K562 (cell line): ENCODE data around the genes APCDD1 and SLC35G4.

DNA sequence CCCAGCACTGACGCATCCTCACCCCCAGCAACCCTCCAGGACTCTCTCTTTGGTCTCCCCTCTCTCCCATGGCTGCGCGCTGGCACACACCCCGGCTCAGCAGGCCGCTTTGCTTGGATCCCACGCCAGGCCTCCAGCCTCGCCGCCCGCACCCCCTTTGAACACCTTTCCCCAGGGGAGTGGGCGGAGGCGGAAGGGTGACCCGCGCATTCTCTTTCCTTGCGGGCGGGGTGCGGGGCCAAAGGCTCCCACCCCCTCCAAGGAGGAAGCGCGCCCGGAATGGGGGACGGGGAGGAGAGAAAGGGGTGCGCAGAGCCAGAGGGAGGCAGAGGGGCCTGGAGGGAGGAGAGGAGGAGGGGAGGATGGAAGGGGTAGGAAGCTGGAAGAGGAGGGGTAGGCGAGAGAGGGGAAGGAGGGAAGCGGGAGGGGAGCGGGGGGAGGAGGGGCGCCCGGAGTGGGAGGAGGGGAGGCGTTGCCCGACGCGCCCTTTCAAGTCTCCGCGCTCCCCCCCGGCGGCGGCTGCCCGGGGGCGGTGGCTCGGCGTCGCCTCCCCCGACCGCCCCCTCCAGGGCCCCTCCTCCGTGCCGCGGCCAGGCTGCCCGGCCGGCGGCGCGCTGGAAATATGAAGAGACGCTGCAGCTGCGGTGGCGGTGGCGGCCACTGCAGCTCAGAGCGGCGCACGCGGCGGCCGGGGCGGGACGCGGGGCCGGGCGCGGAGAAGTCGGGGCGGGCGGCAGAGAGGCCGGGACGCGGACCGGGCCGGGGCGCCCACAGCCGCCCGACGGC is at the start of gene APCDD1:
Gene APCDD1, plus strand, starts transcription at position 625 of the 786 bp plus-strand sequence.
- RAMPAGE, long total RNA, result no peak
- RRBS, result 49% methylated on average over 37 of the region's 78 CpGs
PRO-cap:
- standard, result no peak
- CoPRO, capped RNA only, 2 experiments, result no peak in any of the 2 experiments
- CoPRO, capped and uncapped RNA, 2 experiments, result no peak in any of the 2 experiments
- CoPRO, uncapped RNA only, 2 experiments, result no peak in any of the 2 experiments
CAGE:
- cytosol, long polyA plus RNA, result no peak
- long polyA plus RNA, result no peak
- nucleolus, long total RNA, result no peak
- nucleus, long polyA plus RNA, result no peak

GRCh38 chr18:10577808-10578568 is 52.2 kb downstream of the NAPG start:
- RAMPAGE, long total RNA, result no peak
- RRBS, result no CpG with 5 or more reads among the region's 25 CpGs
PRO-cap:
- standard, result bidirectional peak, plus-strand start at chr18:10578257, minus-strand start at chr18:10578085
- CoPRO, capped RNA only, 2 experiments, result peak in 2 of 2 experiments; most common plus-strand start chr18:10578257 (in 2); most common minus-strand start chr18:10578064 (in 1)
- CoPRO, capped and uncapped RNA, 2 experiments, result no peak in any of the 2 experiments
- CoPRO, uncapped RNA only, 2 experiments, result no peak in any of the 2 experiments
CAGE:
- cytosol, long polyA plus RNA, result no peak
- long polyA plus RNA, result no peak
- nucleolus, long total RNA, result no peak
- nucleus, long polyA plus RNA, result no peak

GRCh38 chr18:10791176-10791847 is 265.5 kb downstream of the NAPG start:
- RAMPAGE, long total RNA, result no peak
- RRBS, result no CpG with 5 or more reads among the region's 7 CpGs
PRO-cap:
- standard, result no peak
- CoPRO, capped RNA only, 2 experiments, result no peak in any of the 2 experiments
- CoPRO, capped and uncapped RNA, 2 experiments, result no peak in any of the 2 experiments
- CoPRO, uncapped RNA only, 2 experiments, result no peak in any of the 2 experiments
CAGE:
- cytosol, long polyA plus RNA, result no peak
- long polyA plus RNA, result no peak
- nucleolus, long total RNA, result no peak
- nucleus, long polyA plus RNA, result no peak

- RAMPAGE, long total RNA, result no peak
- RRBS, result no CpG with 5 or more reads among the region's 4 CpGs
PRO-cap:
- standard, result no peak
- CoPRO, capped RNA only, 2 experiments, result no peak in any of the 2 experiments
- CoPRO, capped and uncapped RNA, 2 experiments, result no peak in any of the 2 experiments
- CoPRO, uncapped RNA only, 2 experiments, result no peak in any of the 2 experiments
CAGE:
- cytosol, long polyA plus RNA, result no peak
- long polyA plus RNA, result no peak
- nucleolus, long total RNA, result no peak
- nucleus, long polyA plus RNA, result no peak
Measured at GRCh38 chr18:11119495-11119961, 29.8 kb downstream of the PIEZO2 start.

GRCh38 chr18:11121608-11121862 is 27.8 kb downstream of the PIEZO2 start:
- RAMPAGE, long total RNA, result no peak
- RRBS, result no CpG with 5 or more reads among the region's 2 CpGs
PRO-cap:
- standard, result no peak
- CoPRO, capped RNA only, 2 experiments, result no peak in any of the 2 experiments
- CoPRO, capped and uncapped RNA, 2 experiments, result no peak in any of the 2 experiments
- CoPRO, uncapped RNA only, 2 experiments, result no peak in any of the 2 experiments
CAGE:
- cytosol, long polyA plus RNA, result no peak
- long polyA plus RNA, result no peak
- nucleolus, long total RNA, result no peak
- nucleus, long polyA plus RNA, result no peak

DNA sequence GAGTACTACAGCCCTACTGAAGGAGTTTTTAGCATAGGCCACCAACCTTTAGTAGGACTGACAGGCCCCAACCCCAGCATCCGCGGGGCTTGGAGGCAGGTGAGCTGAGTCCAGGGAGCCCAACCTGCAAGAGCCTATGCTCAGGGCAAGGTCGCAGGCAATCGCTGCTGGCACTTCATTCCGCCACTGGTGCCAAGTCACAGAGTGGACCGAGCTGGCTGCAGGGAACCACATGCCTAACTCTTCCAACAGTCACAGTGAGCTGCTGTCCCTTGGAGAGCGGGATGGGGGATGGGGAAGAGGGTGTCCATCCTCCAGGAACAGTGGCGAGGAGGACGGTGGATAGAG is 2.9 kb downstream of the PIEZO2 start:
- RAMPAGE, long total RNA, result no peak
- RRBS, result no CpG with 5 or more reads among the region's 9 CpGs
PRO-cap:
- standard, result no peak
- CoPRO, capped RNA only, 2 experiments, result no peak in any of the 2 experiments
- CoPRO, capped and uncapped RNA, 2 experiments, result no peak in any of the 2 experiments
- CoPRO, uncapped RNA only, 2 experiments, result no peak in any of the 2 experiments
CAGE:
- cytosol, long polyA plus RNA, result no peak
- long polyA plus RNA, result no peak
- nucleolus, long total RNA, result no peak
- nucleus, long polyA plus RNA, result no peak

GRCh38 chr18:11161660-11161916 is 12.2 kb upstream of the PIEZO2 start:
- RAMPAGE, long total RNA, result no peak
- RRBS, result no CpG with 5 or more reads among the region's 3 CpGs
PRO-cap:
- standard, result no peak
- CoPRO, capped RNA only, 2 experiments, result no peak in any of the 2 experiments
- CoPRO, capped and uncapped RNA, 2 experiments, result no peak in any of the 2 experiments
- CoPRO, uncapped RNA only, 2 experiments, result no peak in any of the 2 experiments
CAGE:
- cytosol, long polyA plus RNA, result no peak
- long polyA plus RNA, result no peak
- nucleolus, long total RNA, result no peak
- nucleus, long polyA plus RNA, result no peak

- RAMPAGE, long total RNA, result no peak
- RRBS, result no CpG with 5 or more reads among the region's 5 CpGs
PRO-cap:
- standard, result no peak
- CoPRO, capped RNA only, 2 experiments, result no peak in any of the 2 experiments
- CoPRO, capped and uncapped RNA, 2 experiments, result no peak in any of the 2 experiments
- CoPRO, uncapped RNA only, 2 experiments, result no peak in any of the 2 experiments
CAGE:
- cytosol, long polyA plus RNA, result no peak
- long polyA plus RNA, result no peak
- nucleolus, long total RNA, result no peak
- nucleus, long polyA plus RNA, result no peak
Measured at GRCh38 chr18:11609422-11609718, at the start of gene SLC35G4. SLC35G4 (plus strand) TSS chr18:11609596.

DNA sequence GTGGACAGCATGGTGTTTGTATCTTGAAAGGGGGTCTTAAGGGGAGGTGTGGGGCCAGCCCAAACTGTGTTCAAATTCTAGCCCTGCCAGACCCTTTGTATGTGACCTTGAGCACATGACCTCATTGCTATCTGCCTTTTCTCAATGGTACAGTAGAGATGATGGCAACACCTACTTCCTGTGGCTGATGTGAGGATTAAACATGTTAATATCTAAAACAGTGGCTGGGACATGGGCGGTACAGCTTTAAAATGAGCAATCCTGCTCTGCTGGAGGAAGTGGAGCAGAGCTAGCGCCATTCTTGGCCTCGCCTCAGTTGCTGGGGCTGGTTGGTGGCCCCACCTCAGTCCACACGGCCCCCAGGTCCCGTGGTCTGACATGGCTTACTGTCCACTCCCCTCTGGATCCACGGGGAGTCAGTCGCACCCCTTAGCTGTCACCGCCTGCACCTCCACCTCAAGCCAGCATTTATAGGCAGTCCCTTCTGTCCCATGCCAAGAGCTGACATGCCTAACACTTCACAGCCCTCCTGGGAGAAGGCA is 71.8 kb downstream of the GNAL start:
- RAMPAGE, long total RNA, result no peak
- RRBS, result no CpG with 5 or more reads among the region's 8 CpGs
PRO-cap:
- standard, result no peak
- CoPRO, capped RNA only, 2 experiments, result no peak in any of the 2 experiments
- CoPRO, capped and uncapped RNA, 2 experiments, result no peak in any of the 2 experiments
- CoPRO, uncapped RNA only, 2 experiments, result no peak in any of the 2 experiments
CAGE:
- cytosol, long polyA plus RNA, result no peak
- long polyA plus RNA, result no peak
- nucleolus, long total RNA, result no peak
- nucleus, long polyA plus RNA, result no peak

DNA sequence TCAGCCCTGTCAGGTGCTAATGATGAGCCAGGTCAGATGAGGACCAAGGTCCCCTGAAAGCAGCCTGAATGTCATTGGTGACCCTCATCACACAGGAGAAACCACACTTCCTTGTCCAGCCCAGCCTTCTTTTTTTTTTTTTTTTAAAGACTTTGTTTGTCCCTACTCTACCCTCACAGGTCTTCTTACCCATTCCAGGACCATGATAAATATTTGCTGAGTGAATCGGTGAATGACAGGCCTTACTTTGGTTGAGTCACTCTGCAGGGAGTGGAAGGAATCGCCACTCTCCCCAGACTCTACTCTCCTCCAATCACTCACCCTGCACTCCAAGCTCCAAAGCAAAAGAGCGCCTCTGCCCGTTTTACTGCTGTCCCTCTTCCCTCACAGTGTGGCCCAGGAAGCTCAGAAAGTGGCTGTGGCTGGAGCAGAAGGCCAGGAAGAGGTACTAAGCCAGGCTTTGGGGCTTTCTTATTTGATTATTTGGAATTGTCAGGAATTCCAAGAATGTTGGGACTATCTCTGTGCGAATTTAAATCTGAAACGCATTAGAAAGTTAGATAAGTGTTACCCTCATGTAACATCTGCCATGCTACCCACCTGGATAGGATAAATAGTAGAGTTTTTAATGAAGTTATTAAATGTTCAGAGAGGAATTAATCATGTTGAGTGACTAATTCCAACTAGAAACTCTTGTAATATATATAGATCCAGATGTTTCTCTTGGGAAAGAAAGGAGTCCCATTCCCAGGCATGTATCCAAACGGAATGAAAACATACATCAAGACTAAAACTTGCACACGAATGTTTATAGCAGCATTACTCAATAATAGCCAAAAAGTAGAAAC is 43.1 kb upstream of the CHMP1B start:
- RAMPAGE, long total RNA, result no peak
- RRBS, result no CpG with 5 or more reads among the region's 8 CpGs
PRO-cap:
- standard, result no peak
- CoPRO, capped RNA only, 2 experiments, result no peak in any of the 2 experiments
- CoPRO, capped and uncapped RNA, 2 experiments, result no peak in any of the 2 experiments
- CoPRO, uncapped RNA only, 2 experiments, result no peak in any of the 2 experiments
CAGE:
- cytosol, long polyA plus RNA, result no peak
- long polyA plus RNA, result no peak
- nucleolus, long total RNA, result no peak
- nucleus, long polyA plus RNA, result no peak

DNA sequence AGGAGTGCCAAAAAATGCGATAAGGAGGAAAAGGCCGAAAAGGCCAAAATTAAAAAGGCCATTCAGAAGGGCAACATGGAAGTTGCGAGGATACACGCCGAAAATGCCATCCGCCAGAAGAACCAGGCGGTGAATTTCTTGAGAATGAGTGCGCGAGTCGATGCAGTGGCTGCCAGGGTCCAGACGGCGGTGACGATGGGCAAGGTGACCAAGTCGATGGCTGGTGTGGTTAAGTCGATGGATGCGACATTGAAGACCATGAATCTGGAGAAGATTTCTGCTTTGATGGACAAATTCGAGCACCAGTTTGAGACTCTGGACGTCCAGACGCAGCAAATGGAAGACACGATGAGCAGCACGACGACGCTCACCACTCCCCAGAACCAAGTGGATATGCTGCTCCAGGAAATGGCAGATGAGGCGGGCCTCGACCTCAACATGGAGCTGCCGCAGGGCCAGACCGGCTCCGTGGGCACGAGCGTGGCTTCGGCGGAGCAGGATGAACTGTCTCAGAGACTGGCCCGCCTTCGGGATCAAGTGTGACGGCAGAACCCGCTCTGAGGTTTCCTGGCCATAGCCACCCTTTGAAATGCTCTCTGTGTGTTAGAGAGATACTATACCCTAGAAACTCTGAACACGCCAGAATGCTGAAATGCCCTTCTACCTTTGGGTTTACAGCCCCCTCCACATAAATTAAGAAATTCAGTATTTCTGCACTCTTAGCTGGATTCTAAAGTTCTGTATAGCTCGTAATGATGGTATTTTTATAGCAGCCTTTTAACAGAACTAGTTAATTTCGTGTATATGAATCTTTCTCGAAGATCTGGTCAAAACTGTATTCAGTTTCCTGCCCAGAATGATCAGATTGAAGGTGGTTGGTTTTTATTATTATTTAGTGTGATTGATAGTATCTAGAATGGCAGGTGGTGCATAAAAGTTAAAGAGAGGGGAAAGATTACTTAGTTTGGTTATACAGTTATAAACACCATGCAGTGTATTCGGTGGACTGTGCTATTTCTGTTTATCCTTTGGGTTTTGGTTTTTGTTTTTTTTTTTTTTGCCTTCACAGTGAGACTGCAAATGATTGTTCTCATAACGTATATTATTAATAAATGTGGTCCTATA is 718 bp downstream of the CHMP1B start:
- RAMPAGE, long total RNA, result no peak
- RRBS, result no CpG with 5 or more reads among the region's 42 CpGs
PRO-cap:
- standard, result bidirectional peak, plus-strand start at position 414 of the sequence, minus-strand start at position 389 of the sequence
- CoPRO, capped RNA only, 2 experiments, result peak in 1 of 2 experiments; most common plus-strand start position 414 of the sequence (in 1); most common minus-strand start position 389 of the sequence (in 1)
- CoPRO, capped and uncapped RNA, 2 experiments, result no peak in any of the 2 experiments
- CoPRO, uncapped RNA only, 2 experiments, result peak in 1 of 2 experiments; most common plus-strand start position 696 of the sequence (in 1); most common minus-strand start position 438 of the sequence (in 1)
CAGE:
- cytosol, long polyA plus RNA, result start-site peak on the plus strand centred at position 948 of the sequence, 160 bp wide, 24 and 13 reads in 2 replicates
- long polyA plus RNA, result no peak
- nucleolus, long total RNA, result no peak
- nucleus, long polyA plus RNA, result no peak

GRCh38 chr18:11852930-11853573 is 1.8 kb downstream of the CHMP1B start:
- RAMPAGE, long total RNA, result no peak
- RRBS, result no CpG with 5 or more reads among the region's 5 CpGs
PRO-cap:
- standard, result no peak
- CoPRO, capped RNA only, 2 experiments, result no peak in any of the 2 experiments
- CoPRO, capped and uncapped RNA, 2 experiments, result no peak in any of the 2 experiments
- CoPRO, uncapped RNA only, 2 experiments, result no peak in any of the 2 experiments
CAGE:
- cytosol, long polyA plus RNA, result no peak
- long polyA plus RNA, result no peak
- nucleolus, long total RNA, result no peak
- nucleus, long polyA plus RNA, result no peak

DNA sequence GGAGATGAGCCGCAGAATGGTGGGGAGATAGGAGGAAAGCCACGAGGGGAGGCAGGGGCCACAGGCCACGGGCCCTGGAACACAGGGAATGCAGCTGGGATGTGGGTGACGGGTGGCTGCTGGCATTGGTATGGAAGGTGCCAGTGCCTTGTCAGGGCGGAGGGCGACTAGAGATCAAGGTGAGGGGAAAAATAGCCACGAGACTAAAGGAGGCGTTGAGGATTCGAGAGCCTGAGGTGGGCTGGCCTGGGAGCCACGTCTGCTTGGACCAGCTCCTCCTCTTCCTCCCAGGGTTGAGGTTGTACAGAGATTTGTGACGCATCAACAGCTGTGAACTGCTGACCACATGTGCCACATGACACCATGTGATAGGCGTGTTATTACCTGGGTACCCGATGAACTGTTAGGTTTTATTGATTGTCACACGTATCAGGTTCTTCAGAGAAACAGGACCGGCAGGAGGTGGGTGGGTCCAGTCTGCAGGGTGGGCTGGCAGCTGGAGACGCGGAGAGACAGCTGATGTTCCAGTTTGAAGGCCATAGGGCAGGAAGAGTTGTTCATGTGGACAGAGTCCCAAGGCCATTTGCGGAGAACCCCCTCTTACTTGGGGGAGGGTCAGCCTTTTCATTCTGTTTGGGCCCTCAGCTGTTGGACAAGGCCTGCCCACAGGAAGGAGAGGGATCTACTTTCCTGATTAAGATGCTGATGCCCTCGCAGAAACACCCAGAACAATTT is 10.0 kb downstream of the IMPA2 start:
- RAMPAGE, long total RNA, result no peak
- RRBS, result no CpG with 5 or more reads among the region's 19 CpGs
PRO-cap:
- standard, result no peak
- CoPRO, capped RNA only, 2 experiments, result no peak in any of the 2 experiments
- CoPRO, capped and uncapped RNA, 2 experiments, result no peak in any of the 2 experiments
- CoPRO, uncapped RNA only, 2 experiments, result no peak in any of the 2 experiments
CAGE:
- cytosol, long polyA plus RNA, result no peak
- long polyA plus RNA, result no peak
- nucleolus, long total RNA, result no peak
- nucleus, long polyA plus RNA, result no peak

DNA sequence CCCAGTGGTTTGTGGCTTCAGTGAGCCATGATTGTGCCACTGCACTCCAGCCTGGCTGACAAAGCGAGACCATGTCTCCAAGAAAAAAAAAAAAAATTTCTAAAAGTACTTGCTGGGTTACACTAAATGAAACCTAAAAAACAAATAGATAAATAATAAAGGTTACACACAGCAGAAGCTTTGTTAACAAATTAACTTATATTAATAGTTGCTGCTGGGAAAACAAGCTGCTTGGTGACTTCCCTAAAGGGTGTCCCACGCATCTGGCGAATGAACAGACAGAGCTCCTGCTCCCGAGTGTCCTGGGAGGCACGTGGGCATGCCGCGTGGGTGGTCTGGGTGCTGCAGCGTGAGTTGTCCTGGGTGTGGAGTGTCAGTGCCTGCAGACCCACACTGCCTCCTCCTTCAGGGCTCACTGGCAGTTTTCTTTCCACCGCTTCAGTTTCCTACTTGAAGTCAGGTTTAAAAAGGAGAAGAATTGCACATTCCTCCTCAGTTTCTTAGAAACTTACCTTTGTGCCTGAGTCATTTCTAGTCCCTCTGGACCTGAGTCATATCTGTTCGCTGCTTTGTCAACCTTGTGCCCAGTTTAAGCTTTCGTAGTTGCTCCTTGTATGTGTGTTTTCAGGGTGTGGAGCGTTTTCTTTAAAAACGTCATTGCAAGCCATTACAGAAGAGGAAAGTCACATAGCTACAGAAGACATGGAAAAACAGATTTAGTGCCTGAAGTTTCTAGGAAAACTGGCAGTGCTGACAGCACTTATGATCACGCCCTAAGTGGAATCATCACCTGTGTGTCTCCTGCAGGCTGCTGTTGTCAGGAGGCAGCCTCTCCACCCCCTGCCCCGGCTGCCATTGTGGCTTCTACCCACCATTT is 24.3 kb downstream of the IMPA2 start:
- RAMPAGE, long total RNA, result no peak
- RRBS, result no CpG with 5 or more reads among the region's 15 CpGs
PRO-cap:
- standard, result no peak
- CoPRO, capped RNA only, 2 experiments, result no peak in any of the 2 experiments
- CoPRO, capped and uncapped RNA, 2 experiments, result no peak in any of the 2 experiments
- CoPRO, uncapped RNA only, 2 experiments, result no peak in any of the 2 experiments
CAGE:
- cytosol, long polyA plus RNA, result no peak
- long polyA plus RNA, result no peak
- nucleolus, long total RNA, result no peak
- nucleus, long polyA plus RNA, result no peak

GRCh38 chr18:12030238-12031013 is 49.1 kb downstream of the IMPA2 start:
- RAMPAGE, long total RNA, result no peak
- RRBS, result 60% methylated on average over 3 of the region's 23 CpGs
PRO-cap:
- standard, result no peak
- CoPRO, capped RNA only, 2 experiments, result no peak in any of the 2 experiments
- CoPRO, capped and uncapped RNA, 2 experiments, result no peak in any of the 2 experiments
- CoPRO, uncapped RNA only, 2 experiments, result no peak in any of the 2 experiments
CAGE:
- cytosol, long polyA plus RNA, result no peak
- long polyA plus RNA, result no peak
- nucleolus, long total RNA, result no peak
- nucleus, long polyA plus RNA, result no peak

GRCh38 chr18:12056063-12056577 is 37.5 kb upstream of the ANKRD62 start:
- RAMPAGE, long total RNA, result no peak
- RRBS, result no CpG with 5 or more reads among the region's 9 CpGs
PRO-cap:
- standard, result no peak
- CoPRO, capped RNA only, 2 experiments, result no peak in any of the 2 experiments
- CoPRO, capped and uncapped RNA, 2 experiments, result no peak in any of the 2 experiments
- CoPRO, uncapped RNA only, 2 experiments, result no peak in any of the 2 experiments
CAGE:
- cytosol, long polyA plus RNA, result no peak
- long polyA plus RNA, result no peak
- nucleolus, long total RNA, result no peak
- nucleus, long polyA plus RNA, result no peak

- RAMPAGE, long total RNA, result no peak
- RRBS, result no CpG with 5 or more reads among the region's 14 CpGs
PRO-cap:
- standard, result no peak
- CoPRO, capped RNA only, 2 experiments, result no peak in any of the 2 experiments
- CoPRO, capped and uncapped RNA, 2 experiments, result no peak in any of the 2 experiments
- CoPRO, uncapped RNA only, 2 experiments, result no peak in any of the 2 experiments
CAGE:
- cytosol, long polyA plus RNA, result no peak
- long polyA plus RNA, result no peak
- nucleolus, long total RNA, result no peak
- nucleus, long polyA plus RNA, result no peak
Measured at GRCh38 chr18:12121135-12121917, 27.7 kb downstream of the ANKRD62 start.

DNA sequence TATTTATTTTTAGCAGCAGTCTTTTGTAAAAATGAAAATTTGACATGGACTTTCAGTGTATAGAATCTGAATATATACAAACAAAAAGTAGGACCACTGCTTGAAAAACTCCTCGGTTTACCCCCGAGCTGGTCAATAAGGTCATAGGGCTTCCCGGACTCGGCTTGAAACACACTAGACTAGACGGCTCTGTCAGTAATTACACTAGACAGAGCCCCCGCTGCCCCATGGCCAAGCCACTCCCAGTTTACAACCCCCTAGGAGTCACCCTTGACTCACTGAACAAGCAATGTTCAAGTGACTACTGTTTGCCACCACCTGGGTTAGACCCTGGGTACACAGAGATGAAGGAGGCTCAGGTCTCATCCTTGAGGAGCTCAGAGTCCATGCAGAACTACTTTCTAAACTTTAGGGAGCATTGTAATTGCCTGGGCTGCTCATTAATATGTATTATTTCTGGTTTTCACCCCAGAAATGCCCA is 13.8 kb upstream of the PRELID3A start:
- RAMPAGE, long total RNA, result no peak
- RRBS, result no CpG with 5 or more reads among the region's 6 CpGs
PRO-cap:
- standard, result no peak
- CoPRO, capped RNA only, 2 experiments, result no peak in any of the 2 experiments
- CoPRO, capped and uncapped RNA, 2 experiments, result no peak in any of the 2 experiments
- CoPRO, uncapped RNA only, 2 experiments, result no peak in any of the 2 experiments
CAGE:
- cytosol, long polyA plus RNA, result no peak
- long polyA plus RNA, result no peak
- nucleolus, long total RNA, result no peak
- nucleus, long polyA plus RNA, result no peak